ENCODE data around the genes TMEM241 and NPC1.

DNA sequence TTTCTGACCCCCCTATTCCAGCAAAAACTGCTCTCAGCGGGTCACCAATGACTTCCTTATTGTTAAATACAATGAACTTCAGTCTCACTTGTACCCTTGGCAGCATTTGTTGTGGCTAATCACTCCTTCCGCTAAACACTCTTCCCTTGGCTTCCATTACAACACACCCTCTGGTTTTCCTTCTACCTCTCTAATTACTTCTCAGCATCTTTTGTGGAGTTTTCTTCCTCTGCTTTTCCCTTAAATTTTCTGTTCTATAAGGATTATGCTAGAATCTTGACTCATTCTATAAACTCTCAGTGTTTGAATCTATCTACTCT lies 111.0 kb upstream of the RBBP8 start:
- PRO-cap, result no peak
- RAMPAGE, long total RNA, 3 experiments, result no peak in any of the 3 experiments

GRCh38 chr18:23078926-23079350 lies 56.3 kb upstream of the CABLES1 start:
- PRO-cap, result no peak
- RAMPAGE, long total RNA, 3 experiments, result no peak in any of the 3 experiments

DNA sequence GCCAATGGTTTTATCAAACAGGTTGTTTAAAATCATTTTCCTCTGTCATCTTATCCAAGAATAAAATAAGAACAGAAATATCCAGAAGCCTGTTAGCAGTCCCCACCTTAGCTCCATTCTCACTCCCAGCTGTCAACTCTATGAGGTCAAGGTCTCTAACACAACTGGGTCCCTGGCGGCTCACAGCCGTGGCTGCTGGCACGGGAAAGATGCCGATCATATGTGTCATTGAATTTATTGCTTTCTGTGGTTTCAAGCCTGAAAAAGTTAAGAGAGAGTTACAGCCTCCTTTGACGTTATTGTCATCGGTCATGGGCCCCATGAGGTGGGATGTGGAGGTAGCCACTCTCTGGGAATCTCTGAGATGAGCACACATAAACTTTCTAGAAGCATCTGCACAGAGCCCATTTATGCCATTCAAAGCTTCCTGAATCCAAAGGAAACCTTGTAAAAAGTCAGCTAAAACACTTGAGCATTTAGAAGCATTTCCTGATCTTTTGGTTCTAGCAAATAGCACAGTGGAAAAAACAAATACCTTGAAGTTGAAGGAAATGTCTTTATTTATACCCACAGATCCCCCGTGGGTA lies 28.7 kb upstream of the CABLES1 start:
- PRO-cap, result no peak
- RAMPAGE, long total RNA, 3 experiments, result no peak in any of the 3 experiments

DNA sequence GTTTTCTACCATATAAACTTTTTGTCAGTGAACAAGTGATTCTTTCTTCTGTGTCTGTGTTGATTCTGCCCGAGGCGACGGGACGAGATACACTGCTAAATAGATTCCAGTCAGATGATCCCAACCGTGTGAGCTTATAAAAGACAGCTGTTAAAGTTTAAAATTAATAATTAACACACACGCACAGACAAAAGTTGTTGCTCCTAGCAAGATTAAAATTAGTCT lies 24.2 kb downstream of the CABLES1 start:
- PRO-cap, result no peak
- RAMPAGE, long total RNA, 3 experiments, result no peak in any of the 3 experiments

DNA sequence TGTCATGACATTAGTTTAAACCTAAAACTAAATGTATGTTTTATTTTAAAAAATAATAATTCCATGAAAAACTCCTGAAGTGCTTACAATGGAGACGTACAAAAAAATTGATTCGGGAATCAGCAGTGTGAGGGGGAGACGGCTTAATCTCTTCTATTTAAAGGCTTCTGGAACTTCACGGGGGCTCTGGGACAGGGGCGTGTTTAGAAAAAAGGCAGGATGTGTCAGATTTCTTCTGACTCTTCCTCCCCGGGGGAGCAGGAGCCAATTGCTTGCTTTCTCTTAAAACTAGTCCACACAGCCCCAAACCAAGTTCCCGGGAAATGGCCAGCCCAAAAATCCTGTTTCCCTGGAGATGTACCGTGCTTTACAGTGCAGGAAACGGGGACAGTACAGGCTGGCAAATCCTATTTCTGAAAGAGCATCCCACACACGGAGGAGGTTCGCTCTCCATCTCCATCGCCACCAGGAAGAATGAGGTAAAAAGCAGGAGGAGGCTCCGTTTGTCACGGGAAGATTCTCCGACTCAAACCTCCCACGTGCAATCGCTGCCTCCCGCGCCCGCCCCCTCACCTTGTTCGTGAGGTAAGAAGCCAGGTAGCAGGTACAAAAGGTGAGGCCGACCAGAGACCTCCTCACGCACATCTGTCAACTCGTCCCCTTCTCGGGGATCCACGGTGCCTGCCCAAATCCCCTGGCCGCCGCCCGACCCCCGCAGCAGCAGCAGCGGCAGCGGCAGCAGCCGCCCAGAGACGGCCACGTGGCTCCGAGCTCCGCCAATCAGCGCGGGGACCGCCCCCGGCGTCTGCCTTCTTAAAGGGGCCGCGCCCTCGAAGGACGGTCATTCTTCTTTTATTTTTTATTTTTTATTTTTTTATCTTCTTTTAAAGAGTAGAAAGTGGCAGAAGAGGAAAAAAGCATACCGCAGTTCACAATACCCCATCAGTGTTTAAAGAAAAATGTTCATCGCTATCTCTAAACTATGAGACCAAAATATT lies at the start of gene TMEM241:
Gene TMEM241 (minus strand): TSS at position 754 of the 998 bp plus-strand sequence.
- PRO-cap, result no peak
- RAMPAGE, long total RNA, 3 experiments, result start-site peak on the minus strand in 3 of 3 experiments, centred at positions 751 to 756 of the sequence, 9 to 12 reads per replicate

GRCh38 chr18:23460891-23461547 lies 7.9 kb downstream of the RIOK3 start:
- PRO-cap, result no peak
- RAMPAGE, long total RNA, 3 experiments, result no peak in any of the 3 experiments

GRCh38 chr18:23578484-23579122 lies 7.7 kb downstream of the NPC1 start:
- PRO-cap, result no peak
- RAMPAGE, long total RNA, 3 experiments, result no peak in any of the 3 experiments

DNA sequence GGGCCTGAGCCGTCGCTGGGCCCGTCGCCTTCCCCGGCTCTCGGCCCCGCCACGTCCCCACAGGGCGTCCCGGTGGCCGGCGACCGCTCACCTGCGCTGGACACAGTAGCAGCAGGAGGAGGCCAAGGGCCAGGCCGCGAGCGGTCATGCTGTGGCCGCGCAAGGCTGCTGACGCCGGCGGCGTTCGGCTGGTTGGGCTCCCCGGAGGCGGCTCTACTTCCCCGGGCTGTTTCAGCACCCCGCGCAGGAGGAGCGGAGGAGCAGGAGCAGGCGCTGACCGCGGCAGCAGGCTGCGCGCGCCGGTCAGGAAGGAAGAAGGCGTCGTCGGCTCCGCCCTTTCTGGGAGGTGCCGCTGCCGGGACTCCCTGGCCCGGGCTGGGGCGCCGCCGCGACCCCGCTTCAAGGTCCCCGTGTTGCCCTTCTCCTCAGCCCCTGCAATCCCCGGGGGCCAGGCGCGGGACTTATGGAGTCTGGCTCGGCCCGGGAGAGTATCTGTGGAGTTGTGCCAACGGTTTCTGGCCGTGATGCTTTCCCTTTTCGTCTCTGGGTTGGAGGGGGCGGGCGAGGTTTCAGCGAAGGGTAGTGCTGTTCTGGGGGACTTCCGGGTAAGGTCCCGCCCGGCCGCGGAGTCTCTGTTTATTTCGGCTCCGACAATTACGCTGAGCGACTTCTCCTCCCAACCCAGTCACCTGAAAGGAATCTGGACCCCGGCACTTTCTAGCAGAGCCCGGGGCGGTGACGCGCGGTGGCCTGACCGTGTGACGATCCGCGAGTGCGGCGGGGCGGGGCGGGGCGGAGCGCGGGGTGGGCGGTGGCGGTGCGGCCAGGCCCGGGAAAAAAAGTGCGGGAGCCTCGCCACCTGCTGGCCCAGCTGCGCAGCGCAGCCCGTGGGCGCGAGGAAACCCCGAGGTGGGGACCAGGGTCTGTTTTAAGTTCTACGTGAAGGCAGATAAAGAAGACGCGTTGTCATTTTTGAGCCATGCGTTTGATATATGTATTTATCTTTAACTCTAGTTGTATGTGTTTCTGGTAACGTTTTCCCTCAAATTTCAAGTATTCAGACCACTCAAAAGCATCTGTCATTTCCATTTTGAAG lies at the start of gene NPC1:
Gene NPC1 (minus strand): TSS at position 311 of the 1,096 bp plus-strand sequence.
- PRO-cap, result bidirectional peak, plus-strand start at position 336 of the sequence, minus-strand start at position 287 of the sequence; unidirectional peak, minus-strand start at position 691 of the sequence
- RAMPAGE, long total RNA, 3 experiments, result start-site peak on the minus strand in 2 of 3 experiments, centred at positions 239 to 268 of the sequence, 160 to 620 reads per replicate

DNA sequence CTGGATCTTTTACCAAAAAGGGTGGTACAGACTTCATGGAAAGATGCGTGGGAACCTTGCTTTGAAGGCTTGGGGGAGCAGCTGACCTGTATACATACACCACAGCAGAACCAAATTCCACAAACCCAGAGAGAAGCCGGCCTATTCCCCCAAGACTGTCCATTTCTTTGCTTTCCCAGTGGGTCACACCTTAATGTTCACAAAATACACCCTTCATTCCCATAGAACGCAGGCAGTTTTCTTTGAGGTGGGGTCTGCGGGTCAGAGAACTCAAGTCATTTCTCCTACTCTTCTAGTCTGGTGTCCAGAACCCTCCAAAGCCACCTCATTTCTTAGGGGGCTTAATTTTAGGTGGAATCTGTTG lies 33.6 kb upstream of the NPC1 start:
- PRO-cap, result no peak
- RAMPAGE, long total RNA, 3 experiments, result no peak in any of the 3 experiments

DNA sequence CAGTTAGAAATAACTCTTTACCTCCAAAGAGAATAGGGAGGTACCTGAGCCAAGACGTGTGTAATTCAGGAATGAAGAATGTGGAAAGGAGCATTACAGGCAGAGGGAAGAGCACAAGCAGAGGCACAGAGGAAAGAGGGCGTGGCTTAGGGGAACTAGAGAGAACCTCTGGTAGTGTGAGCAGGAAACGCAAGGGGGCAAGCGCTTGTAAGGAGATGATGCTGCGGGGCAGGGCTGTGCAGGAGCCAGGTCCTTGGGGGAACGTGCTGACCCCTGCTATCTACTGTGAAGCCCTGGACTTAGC lies 50.1 kb upstream of the TTC39C start:
- PRO-cap, result no peak
- RAMPAGE, long total RNA, 3 experiments, result no peak in any of the 3 experiments

GRCh38 chr18:23982316-23983067 lies 32.1 kb upstream of the TTC39C start:
- PRO-cap, result no peak
- RAMPAGE, long total RNA, 3 experiments, result no peak in any of the 3 experiments

- PRO-cap, result no peak
- RAMPAGE, long total RNA, 3 experiments, result no peak in any of the 3 experiments
Measured at GRCh38 chr18:24011109-24011774, 3.3 kb upstream of the TTC39C start.

GRCh38 chr18:24198491-24198960 lies 59.7 kb downstream of the CABYR start:
- PRO-cap, result bidirectional peak, plus-strand start at chr18:24198764, minus-strand start at chr18:24198613
- RAMPAGE, long total RNA, 3 experiments, result no peak in any of the 3 experiments

- PRO-cap, result no peak
- RAMPAGE, long total RNA, 3 experiments, result no peak in any of the 3 experiments
Measured at GRCh38 chr18:24214600-24215356, 75.9 kb downstream of the CABYR start.

- PRO-cap, result no peak
- RAMPAGE, long total RNA, 3 experiments, result no peak in any of the 3 experiments
Measured at GRCh38 chr18:24657415-24658084, 197.1 kb downstream of the HRH4 start.

GRCh38 chr18:26190345-26191193 lies 35.7 kb upstream of the TAF4B start:
- PRO-cap, result no peak
- RAMPAGE, long total RNA, 3 experiments, result no peak in any of the 3 experiments

GRCh38 chr18:26548644-26549284 lies 411 bp upstream of the KCTD1 start:
- PRO-cap, result bidirectional peak, plus-strand start at chr18:26548674, minus-strand start at chr18:26548550
- RAMPAGE, long total RNA, 3 experiments, result no peak in any of the 3 experiments

- PRO-cap, result no peak
- RAMPAGE, long total RNA, 3 experiments, result no peak in any of the 3 experiments
Measured at GRCh38 chr18:26549285-26549722, 951 bp upstream of the KCTD1 start.

DNA sequence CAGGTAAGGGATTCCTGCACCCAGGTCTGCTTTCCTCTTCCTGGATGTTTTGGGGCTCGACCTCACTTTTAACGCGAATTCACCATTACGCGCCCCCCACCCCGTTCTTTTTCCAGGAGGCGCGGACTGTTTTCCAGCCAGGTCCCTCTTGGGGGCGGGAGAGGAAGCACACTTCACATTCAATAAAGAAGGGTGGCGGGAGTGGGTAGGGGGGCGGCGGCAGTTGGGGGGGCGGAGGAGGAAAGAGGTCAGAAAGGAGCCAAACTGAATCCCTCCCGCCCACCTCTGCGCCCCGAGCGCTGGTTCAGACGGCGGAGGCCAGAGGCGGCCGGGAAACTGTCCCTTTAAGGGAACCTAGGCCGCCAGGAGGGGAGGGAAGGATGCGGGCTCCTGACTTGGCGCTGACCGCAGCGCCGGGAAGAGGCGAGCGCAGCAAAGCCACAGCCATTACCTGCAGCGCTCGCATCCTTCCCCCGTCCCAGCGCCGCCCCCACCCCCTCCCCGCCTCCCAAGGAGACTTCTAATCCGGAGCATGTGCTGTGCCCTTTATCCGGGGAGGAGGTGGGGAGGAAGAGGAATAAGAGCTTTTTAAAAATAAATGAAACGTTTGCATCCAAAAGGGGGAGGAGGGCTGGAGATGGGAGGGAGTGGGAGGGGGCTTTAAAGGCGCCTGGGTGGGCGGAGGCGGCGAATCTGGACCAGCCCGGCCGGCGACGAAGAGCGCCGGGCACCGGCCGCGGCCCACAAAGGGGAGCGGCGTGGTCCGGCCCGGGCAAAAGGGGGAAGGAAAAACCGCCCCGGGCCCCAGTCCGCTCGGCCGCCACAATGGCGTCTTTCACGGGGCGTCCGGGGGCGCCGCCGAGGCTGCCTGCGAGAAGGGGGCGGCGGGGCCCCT lies 107.7 kb upstream of the KCTD1 start:
- PRO-cap, result unidirectional peak, plus-strand start at position 432 of the sequence
- RAMPAGE, long total RNA, 3 experiments, result no peak in any of the 3 experiments

DNA sequence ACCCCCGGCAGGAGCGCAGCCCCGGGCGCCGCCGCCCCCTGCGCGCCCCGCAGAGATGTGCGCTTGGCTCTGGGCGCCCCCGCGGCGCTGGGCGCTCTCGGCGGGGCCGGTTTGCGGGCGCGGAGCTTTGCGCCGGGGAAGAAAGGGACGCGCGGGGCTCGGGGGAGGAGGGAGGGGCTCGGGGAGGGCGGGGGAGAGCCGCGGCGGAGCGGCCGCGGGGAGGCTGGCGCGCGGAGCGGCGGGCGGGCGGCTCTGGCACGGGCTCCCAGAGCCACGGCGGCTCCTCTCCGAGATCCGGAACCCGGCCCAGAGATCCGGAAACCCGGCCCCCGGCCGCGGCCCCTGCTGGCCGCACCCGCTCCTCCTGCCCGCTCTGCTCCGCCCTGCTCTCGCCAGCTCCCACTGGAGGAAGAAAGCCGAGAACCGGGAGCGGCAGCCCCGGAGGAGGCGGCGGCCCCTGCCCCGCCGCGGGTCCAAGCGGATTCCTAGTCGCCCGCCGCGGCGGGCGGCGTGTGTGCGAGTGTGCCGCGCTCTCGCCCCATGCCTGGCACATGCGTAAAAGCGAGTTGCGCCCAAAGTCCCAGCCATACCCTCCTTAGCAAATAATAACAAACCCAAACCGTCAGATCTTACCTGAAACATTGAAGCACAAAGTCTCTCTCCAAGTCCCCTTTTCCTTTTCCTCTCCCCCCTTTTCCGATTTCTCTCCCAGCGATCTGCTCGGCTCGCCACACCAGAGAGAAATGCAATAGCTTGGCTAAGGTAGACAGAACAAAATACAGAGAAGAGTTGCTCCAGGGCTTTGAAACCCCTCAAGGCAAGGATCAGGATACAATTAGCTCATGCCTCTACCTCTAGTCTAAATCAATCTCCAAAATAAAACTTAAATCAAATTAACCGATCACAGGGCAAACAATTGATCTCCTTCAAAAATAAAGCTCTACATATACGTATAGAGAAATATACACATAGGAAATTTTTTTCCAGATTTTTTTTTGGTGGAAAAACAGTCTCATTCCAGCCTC lies 108.7 kb upstream of the KCTD1 start:
- PRO-cap, result bidirectional peak, plus-strand start at position 488 of the sequence, minus-strand start at position 286 of the sequence
- RAMPAGE, long total RNA, 3 experiments, result start-site peak on the minus strand in 2 of 3 experiments, centred at positions 668 to 670 of the sequence, 9 to 13 reads per replicate

All from gastrocnemius medialis (tissue), 3 donors.